ENCODE measurements around a stretch of chr18.

DNA sequence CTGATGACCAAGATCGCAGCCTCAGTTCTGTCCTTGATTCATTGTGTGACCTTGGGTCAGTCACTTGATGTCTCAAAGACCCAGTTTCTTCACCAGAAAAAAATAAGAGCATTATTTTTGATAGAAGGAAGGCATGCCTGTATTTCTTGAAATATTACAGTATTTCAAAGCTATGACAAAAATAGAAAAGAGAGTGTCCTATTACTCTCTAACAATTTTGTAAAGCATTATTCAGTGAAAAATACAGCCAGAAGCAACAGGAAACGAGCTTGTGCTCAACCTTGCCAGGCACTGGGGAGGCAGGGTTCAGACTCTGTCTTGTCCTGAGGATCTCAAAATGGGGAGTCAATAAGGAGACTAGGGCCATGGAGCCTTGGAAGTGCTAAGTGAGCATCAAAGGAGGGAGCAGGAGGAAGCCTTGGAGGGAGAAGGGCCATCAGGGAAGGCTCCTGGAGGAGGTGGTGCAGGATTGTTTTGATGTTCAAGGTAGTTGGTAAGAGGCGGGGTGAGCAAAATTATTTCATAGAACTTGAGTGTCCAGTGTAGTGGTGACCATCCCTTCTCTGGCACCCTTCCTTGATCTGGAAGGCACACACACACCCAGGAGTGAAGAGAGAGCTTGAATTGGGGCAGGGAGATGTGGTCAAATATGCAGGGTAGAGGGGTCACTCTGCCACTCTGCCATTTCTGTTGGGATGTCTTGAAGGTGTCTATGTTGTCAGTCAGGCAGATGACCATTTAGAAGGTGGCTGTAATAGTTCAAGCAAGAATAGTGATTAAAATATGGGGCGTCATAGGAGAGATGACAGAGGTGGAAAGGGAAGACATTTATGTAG lies 64.9 kb downstream of the SETBP1 start:
- PRO-cap, result no peak
- CAGE, long polyA plus RNA, result no peak

- PRO-cap, result no peak
- CAGE, long polyA plus RNA, result no peak
Observed at GRCh38 chr18:44792134-44793191, 111.8 kb downstream of the SETBP1 start.

DNA sequence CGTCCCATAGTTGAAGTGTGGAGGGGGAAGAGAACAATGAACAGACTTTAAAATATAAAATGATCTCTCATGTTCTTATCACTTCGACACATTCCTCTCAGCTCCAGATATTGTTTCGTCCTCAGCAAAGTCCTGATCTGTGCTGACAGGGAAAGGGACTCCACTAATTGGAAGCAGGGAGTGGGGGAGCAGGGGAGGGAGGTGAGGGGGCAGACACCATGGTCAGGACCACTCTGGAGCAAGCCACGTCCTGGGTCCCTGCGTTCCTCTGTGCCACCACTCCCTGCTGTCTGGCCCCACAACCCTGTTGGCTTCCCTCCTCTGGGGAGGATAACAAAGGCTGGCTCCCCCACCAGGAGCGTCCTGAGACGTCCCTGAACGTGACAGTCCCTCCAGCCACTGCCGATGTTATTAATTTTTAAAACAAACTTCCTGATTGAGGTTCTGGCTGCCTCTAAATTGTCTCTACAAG lies 257.2 kb downstream of the SETBP1 start:
- PRO-cap, result no peak
- CAGE, long polyA plus RNA, result no peak

GRCh38 chr18:45627127-45627547 lies 11.9 kb downstream of the SLC14A2 start:
- PRO-cap, result no peak
- CAGE, long polyA plus RNA, result no peak

- PRO-cap, result no peak
- CAGE, long polyA plus RNA, result no peak
Observed at GRCh38 chr18:45660780-45661218, 45.5 kb downstream of the SLC14A2 start.

DNA sequence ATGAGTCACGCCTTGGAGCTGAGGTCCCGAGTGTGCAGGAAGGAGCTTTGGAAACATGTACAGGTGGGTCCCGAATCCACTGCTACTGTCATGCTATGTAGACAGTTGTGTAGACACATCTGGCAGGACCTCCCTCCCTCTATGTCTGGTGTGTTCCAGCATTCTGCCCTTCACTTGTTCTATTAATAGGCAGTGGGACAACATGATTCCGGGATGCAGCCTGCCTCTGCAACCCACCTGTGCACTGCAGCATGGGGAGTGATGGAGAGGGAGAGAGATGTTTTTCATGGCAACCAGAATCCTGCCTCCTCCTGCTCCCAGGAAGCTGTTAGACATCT lies 24.3 kb downstream of the SIGLEC15 start:
- PRO-cap, result no peak
- CAGE, long polyA plus RNA, result no peak

- PRO-cap, result no peak
- CAGE, long polyA plus RNA, result no peak
Observed at GRCh38 chr18:46466104-46466779, 132.4 kb downstream of the RNF165 start.

- PRO-cap, result no peak
- CAGE, long polyA plus RNA, result no peak
Observed at GRCh38 chr18:46814593-46815122, 57.8 kb upstream of the ST8SIA5 start.

GRCh38 chr18:47149167-47149836 lies 998 bp downstream of the HDHD2 start:
- PRO-cap, result no peak
- CAGE, long polyA plus RNA, result no peak

- PRO-cap, result no peak
- CAGE, long polyA plus RNA, result no peak
Observed at GRCh38 chr18:47817416-47817984, 113.0 kb downstream of the SMAD2 start.

DNA sequence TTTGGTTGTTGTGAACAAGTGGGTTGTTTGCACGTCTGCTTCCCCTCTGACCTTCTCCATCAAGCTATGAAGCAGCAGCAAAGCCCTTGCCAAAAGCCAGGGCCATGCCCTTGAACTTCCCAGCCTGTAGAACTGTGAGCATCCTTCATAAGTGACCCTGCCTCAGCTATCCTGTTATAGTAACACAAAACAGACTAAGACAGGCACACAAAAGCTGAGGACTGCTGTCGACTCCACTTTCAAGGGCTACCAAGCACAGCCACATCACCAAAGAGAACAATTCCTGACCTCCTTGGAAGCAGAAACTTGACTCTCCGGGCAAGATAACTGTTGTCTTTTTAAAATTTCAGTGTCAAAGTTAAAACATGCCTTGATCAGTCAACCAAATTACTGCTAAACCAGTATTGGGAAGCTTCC lies 105.0 kb downstream of the SMAD2 start:
- PRO-cap, result no peak
- CAGE, long polyA plus RNA, result no peak

GRCh38 chr18:47883665-47884160 lies 46.7 kb downstream of the SMAD2 start:
- PRO-cap, result no peak
- CAGE, long polyA plus RNA, result no peak

- PRO-cap, result unidirectional peak, plus-strand start at chr18:47929882; unidirectional peak, plus-strand start at chr18:47929936
- CAGE, long polyA plus RNA, result no peak
Observed at GRCh38 chr18:47929658-47930127, 766 bp downstream of the SMAD2 start.

DNA sequence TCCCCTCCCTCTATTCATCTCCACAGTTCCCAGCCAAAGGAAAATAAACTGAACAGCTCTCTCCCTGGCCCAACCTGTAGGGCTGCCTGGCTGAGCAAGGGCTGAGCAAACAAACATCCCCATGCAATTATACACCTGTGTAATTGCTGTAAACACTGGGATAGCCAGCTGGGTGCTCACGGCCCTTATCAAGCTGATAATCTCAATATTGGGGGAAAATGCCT lies 203.3 kb upstream of the SMAD2 start:
- PRO-cap, result no peak
- CAGE, long polyA plus RNA, result no peak

DNA sequence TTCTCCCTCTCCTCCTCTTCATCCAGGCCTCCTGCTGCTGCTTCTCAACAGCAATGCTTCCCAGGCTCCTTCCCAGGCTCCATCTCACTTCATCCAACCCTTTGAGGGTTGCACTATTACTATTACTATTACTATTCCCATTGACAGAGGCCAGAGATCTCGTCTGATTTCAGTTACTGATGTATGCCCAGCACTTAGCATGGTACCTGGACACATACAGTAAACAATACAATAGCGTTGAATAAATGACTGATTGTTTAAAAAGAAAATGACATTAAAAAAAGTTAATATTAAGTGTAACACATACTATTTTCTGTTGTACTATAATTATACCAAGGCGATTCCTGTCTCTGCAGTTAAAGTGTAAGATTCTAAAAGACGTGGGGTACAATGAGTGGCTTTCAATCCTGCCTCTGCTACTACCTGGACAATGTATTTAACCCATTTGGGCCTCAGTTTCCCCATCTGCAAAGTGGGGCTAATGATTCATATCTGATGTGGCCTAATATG lies 204.6 kb upstream of the SMAD2 start:
- PRO-cap, result no peak
- CAGE, long polyA plus RNA, result no peak

GRCh38 chr18:48139148-48140265 lies 209.0 kb upstream of the SMAD2 start:
- PRO-cap, result no peak
- CAGE, long polyA plus RNA, result no peak

DNA sequence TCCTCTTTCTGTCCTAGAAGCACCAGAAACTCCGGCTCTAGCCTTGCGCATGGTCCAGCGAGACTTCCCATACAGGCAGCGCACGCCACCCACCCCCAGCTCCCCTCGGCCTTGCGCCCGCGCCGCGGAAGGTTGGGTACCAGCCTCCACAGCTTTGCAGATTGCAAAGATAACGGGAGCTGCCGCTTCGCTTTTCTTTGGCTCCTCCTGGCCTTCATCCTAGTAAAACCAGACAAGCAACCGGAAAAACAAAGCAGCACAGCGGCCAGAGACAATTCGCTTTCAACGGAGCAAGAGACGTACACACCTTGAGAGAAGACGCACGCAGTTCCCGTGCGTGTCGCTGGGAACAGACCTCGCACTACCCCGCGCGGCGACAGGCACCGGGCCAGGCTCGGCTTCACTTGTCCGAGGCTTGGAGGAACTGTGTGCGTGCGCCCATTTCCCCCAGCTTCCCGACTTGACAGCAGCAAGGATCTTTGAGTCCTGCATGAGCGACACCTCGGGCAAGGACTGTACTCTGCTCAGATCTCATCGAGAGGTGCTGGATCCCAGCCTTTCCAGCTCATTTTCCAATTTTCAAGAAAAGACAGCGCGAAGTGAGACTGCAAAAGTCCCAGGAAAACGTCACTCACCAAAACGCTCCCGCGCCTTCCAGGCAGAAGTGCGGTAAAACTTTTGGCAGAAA lies 988 bp downstream of the ZBTB7C start:
- PRO-cap, result no peak
- CAGE, long polyA plus RNA, result no peak

GRCh38 chr18:48580632-48581248 lies 41.9 kb downstream of the CTIF start:
- PRO-cap, result no peak
- CAGE, long polyA plus RNA, result no peak

DNA sequence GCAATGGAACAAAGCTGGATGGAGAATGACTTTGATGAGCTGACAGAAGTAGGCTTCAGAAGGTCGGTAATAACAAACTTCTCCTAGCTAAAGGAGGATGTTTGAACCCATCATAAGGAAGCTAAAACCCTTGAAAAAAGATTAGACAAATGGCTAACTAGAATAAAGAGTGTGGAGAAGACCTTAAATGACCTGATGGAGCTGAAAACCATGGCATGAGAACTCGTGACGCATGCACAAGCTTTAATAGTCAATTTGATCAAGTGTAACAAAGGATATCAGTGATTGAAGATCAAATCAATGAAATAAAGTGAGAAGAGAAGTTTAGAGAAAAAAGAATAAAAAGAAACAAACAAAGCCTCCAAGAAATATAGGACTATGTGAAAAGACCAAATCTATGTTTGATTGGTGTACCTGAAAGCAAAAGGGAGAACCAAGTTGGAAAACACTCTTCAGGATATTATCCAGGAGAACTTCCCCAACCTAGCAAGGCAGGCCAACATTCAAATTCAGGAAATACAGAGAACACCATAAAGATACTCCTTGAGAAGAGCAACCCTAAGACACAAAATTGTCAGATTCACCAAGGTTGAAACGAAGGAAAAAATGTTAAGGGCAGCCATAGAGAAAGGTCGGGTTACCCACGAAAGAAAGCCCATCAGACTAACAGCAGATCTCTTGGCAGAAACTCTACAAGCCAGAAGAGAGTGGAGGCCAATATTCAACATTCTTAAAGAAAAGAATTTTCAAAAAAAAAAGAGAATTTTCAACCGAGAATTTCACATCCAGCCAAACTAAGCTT lies 111.5 kb downstream of the CTIF start:
- PRO-cap, result no peak
- CAGE, long polyA plus RNA, result no peak

DNA sequence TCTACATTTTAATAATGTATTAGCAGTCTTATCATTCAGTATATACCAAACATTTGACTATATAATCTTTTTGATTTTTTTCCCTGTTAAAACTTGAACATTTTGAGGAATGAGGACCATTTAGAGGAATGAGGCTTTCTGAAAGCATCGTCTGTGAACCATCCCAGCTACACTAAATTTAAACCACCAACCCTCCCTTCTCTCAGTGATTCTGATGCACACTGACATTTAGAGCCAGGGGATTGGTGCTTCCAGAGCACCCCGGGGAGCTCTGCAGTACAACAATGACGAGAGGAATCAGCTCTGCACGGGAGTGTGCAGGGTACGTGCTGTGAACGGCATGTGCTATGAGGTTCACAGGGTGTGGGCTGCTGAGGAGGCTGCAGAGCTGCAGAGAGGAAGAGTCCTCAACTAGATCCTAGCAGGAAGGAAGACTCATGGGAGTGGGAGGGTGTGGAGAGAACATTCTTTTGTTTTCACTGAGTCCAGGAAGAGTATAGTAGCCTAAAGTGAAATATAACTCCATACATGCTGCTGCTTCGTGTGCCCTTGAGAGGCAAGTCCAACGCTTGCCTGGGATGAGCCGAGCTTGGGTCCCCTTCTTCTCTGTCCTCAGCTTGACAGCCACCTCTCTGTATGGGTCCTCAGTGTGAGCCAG lies 118.6 kb downstream of the CTIF start:
- PRO-cap, result no peak
- CAGE, long polyA plus RNA, result no peak

All from B cell (primary cell).